Hair follicle dermal papilla cell (primary cell): ENCODE measurements around the genes TOMM40 and EXOC3L2.

DNA sequence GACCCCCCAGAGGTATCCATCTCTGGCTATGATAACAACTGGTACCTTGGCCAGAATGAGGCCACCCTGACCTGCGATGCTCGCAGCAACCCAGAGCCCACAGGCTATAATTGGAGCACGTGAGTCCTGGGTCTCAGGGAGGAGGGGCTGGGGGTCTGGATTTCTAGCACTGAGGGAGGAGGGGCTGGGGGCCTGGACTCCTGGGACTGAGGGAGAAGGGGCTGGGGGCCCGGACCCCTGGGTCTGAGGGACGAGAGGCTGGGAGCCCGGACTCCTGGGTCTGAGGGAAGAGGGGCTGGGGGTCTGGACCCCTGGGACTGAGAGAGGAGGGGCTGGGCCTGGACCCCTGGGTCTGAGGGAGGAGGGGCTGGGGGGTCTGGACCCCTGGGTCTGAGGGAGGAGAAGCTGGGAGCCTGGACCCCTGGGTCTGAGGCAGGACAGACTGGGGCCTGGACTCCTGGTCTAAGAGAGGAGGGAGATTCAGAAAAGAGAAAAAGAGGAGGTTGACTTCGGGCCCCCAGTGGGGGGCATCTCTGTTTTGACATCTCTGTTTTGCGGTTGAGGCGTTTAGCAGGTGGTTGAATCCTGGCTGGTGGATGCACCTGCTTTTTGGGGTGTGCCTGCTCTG, 10.3 kb downstream of the PVR start:
- CAGE, long polyA plus RNA: no peak

DNA sequence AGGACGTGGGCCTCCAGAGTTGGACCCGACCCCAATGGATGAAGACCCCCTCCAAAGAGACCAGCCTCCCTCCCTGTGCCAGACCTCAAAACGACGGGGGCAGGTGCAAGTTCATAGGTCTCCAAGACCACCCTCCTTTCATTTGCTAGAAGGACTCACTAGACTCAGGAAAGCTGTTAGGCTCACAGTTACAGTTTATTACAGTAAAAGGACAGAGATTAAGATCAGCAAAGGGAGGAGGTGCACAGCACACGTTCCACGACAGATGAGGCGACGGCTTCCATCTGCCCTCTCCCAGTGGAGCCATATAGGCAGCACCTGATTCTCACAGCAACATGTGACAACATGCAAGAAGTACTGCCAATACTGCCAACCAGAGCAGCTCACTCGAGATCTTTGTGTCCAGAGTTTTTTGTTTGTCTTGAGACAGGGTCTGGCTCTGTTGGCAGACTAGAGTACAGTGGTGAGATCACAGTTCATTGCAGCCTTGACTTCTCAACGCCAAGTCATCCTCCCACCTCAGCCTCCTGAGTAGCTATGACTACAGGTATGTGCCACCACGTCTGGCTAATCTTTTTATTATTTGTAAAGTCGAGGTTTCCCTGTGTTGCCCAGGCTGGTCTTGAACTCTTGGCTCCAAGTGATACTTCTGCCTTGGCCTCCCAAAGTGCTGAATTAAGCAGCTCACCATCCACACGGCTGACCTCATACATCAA, 9.3 kb upstream of the CEACAM19 start:
- CAGE, long polyA plus RNA: no peak

DNA sequence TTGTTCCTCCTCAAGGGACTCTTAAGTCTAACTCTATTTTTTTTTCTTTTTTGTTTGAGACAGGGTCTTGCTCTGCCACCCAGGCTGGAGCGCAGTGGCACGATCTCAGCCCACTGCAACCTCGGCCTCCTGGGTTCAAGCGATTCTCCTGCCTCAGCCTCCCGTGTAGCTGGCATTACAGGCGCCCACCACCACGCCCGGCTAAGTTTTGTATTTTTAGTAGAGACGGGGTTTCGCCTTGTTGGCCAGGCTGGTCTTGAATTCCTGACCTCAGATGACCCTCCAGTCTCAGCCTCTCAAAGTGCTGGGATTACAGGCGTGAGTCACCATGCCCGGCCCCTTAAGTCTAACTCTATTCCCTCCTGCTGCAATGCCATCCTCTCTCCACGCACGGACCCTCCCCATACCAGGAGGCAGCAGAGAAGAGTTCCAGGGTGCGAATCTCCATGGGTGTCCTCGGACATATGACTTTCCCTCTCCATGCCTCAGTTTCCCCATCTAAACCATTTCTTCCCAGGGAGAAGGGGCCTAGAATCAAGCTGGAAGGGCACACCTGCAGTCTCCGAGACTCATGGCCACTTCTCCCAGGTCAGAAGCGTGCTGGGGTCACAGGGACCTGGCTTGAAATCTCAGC, 6.1 kb upstream of the BCL3 start:
- CAGE, long polyA plus RNA: no peak

- CAGE, long polyA plus RNA: no peak
Measured at GRCh38 chr19:44756851-44757717, 8.6 kb downstream of the BCL3 start.

DNA sequence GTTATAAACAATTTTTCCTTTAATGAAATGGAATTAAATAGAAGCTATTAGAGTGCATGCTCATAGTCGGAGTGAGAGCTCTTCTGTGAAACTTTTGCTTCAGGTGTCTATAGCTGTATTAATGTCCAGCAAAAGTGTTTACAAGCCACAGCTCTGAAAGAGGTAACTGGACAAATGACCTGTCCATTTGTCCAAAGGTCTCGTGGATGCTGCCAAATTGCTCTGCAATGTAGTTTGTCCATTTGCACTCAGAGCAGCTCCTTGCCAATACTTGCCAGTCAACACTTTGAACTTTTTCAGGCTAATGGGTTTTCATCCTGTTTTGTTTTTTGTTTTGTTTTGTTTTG, 3.1 kb upstream of the CBLC start:
- CAGE, long polyA plus RNA: no peak

DNA sequence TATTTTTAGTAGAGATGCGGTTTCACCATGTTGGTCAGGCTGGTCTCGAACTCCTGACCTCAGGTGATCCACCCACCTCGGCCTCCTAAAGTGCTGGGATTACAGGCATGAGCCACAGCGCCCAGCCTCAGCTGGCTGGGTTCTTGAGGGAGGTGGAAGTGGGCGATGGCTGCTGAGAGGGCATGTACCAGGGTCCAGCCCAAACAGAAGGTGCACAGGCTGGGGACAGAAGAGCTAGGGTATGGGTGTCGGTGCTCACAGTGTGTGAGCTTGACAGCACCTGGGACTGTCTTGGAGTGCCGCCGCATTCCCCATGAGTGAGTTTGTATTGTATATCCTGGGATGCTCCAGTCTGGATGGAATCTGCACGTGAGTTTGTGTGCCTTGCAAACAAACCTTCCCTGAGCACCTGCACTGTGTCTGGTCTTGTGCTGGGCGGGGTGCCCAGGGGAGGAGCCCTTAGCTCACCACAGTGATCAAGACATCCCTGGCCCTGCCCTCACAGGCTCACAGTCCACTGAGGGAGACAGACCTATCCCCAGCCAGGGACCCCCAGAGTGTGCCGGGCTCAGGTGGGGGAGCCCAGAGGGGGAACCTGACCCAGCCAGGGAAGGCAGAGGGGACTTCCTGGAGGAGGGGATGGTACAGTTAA, 1.9 kb upstream of the BCAM start:
- CAGE, long polyA plus RNA: no peak

- CAGE, long polyA plus RNA: no peak
Measured at GRCh38 chr19:44891041-44891896, at the start of gene TOMM40. TSS of gene TOMM40 (plus strand) at chr19:44891254.

GRCh38 chr19:44892332-44893277, 1.6 kb downstream of the TOMM40 start:
- CAGE, long polyA plus RNA: no peak

DNA sequence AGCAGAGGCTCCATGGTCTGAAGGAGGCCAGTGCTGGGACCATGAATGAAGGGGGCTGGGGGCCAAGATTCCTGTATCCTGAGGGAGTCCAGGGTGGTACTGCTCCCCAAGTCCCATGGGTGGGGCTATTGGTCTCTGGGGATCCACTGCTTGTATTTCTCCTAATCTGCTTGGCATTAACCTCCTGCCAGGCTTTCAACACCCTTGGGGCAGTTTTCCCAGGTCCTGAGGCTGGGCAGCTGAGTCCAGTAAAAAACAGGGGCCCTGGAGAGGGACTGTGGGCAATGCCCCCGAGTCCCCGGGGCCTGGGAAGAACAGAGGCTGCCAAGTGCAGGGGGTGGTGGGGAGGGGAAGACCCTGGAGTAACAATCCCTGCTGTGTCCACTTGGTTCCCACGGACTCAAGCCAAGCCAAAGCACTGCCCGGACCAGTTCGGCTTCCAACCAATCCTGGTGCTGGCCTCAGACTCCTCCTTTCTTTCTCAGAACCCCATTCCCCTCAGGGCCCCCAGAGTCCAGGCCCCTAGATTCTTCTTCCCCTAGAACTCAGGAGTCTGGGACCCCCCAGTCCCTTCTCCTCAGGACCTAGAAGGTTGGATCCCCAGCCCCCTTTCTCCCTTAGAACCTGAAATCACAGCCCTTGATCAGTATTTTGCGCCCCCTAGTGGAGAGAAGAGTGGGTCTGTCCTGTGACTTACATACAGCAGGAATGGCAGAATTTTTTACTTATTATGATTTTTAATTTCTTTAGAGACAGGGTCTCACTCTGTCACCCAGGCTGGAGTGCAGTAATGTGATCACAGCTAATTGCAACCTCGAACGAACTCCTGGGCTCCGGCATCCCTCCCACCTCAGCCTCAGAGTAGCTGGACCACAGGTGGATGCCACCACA, 3.8 kb upstream of the CLPTM1 start:
- CAGE, long polyA plus RNA: no peak

- CAGE, long polyA plus RNA: no peak
Measured at GRCh38 chr19:45055926-45056707, 17.3 kb downstream of the CLASRP start.

GRCh38 chr19:45245079-45245761, at the start of gene EXOC3L2:
TSS of gene EXOC3L2 (minus strand) at chr19:45245407.
- CAGE, long polyA plus RNA: no peak

- CAGE, long polyA plus RNA: no peak
Measured at GRCh38 chr19:45258885-45259279, 7.8 kb downstream of the MARK4 start.

DNA sequence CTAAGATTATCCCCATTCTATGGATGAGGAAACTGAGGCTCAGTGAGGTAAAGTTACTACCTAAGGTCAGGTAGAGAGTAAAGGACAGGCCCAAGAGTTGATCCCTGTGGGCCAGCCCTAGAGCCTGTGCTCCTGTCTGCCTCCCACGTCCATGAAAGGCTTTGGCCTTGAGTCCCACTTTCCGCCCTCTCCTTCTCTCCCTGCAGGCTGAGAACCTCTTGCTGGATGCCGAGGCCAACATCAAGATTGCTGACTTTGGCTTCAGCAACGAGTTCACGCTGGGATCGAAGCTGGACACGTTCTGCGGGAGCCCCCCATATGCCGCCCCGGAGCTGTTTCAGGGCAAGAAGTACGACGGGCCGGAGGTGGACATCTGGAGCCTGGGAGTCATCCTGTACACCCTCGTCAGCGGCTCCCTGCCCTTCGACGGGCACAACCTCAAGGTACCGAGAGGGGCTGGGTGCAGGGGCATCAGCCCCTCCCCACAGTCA, 20.2 kb downstream of the MARK4 start:
- CAGE, long polyA plus RNA: no peak

GRCh38 chr19:45471917-45472249, 4.1 kb downstream of the FOSB start:
- CAGE, long polyA plus RNA: no peak

DNA sequence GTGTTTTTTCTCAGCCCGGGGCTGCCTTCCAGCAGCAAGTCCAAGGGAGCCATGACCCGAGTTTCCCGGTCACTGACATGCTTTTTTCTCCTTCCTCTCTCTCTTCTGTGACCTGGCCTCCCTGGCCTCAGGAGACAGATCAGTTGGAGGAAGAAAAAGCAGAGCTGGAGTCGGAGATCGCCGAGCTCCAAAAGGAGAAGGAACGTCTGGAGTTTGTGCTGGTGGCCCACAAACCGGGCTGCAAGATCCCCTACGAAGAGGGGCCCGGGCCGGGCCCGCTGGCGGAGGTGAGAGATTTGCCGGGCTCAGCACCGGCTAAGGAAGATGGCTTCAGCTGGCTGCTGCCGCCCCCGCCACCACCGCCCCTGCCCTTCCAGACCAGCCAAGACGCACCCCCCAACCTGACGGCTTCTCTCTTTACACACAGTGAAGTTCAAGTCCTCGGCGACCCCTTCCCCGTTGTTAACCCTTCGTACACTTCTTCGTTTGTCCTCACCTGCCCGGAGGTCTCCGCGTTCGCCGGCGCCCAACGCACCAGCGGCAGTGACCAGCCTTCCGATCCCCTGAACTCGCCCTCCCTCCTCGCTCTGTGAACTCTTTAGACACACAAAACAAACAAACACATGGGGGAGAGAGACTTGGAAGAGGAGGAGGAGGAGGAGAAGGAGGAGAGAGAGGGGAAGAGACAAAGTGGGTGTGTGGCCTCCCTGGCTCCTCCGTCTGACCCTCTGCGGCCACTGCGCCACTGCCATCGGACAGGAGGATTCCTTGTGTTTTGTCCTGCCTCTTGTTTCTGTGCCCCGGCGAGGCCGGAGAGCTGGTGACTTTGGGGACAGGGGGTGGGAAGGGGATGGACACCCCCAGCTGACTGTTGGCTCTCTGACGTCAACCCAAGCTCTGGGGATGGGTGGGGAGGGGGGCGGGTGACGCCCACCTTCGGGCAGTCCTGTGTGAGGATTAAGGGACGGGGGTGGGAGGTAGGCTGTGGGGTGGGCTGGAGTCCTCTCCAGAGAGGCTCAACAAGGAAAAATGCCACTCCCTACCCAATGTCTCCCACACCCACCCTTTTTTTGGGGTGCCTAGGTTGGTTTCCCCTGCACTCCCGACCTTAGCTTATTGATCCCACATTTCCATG, 5.0 kb downstream of the FOSB start:
- CAGE, long polyA plus RNA: no peak

- CAGE, long polyA plus RNA: no peak
Measured at GRCh38 chr19:45473555-45474240, 5.9 kb downstream of the FOSB start.

DNA sequence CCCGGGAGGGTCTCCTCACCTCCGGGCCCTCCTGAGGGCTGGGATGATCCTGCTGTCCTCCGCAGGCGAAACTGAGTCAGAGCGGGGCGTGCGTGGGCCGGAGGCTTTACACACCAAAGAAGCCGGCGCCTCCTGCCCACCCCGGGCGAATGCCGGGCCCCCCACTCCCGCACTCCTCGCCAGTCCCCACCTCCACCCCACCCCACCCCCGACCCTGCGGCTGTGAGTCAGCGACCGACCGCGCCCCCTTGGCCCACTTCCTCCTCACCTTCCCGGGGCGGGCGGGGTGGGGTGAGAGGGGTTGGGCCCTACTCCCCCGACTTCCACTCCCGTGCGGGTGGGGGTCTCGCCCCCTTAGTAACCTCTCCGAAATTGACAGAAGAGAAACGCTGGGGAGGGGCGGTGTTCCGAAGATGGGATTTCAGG, 600 bp upstream of the VASP start:
- CAGE, long polyA plus RNA: no peak

GRCh38 chr19:45528680-45529446, 21.6 kb downstream of the VASP start:
- CAGE, long polyA plus RNA: no peak

- CAGE, long polyA plus RNA: no peak
Measured at GRCh38 chr19:45543716-45544414, 36.6 kb downstream of the VASP start.

- CAGE, long polyA plus RNA: no peak
Measured at GRCh38 chr19:45600126-45600811, 1.7 kb downstream of the GPR4 start.